Neural cell (in vitro differentiated cells): ENCODE data around the genes PDCD11, CALHM1, CALHM3 and NEURL1.

DNA sequence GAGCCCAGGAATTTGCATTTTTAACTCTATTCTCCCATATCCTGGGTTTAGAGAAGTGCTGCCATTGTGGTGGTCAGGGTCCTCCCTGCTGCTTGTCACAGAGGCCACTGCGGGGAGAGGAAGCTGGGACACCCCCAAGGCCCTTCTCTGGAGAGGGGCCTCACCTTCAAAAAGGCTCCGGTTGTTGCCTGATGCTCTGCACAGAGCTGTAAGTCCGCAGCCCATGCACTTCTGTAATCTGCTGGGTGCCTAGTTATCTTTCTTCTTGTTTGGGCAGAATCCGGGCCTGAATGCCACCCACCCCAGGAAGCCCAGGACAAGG lies 14.9 kb downstream of the TRIM8 start:
- RAMPAGE, long total RNA = no peak

DNA sequence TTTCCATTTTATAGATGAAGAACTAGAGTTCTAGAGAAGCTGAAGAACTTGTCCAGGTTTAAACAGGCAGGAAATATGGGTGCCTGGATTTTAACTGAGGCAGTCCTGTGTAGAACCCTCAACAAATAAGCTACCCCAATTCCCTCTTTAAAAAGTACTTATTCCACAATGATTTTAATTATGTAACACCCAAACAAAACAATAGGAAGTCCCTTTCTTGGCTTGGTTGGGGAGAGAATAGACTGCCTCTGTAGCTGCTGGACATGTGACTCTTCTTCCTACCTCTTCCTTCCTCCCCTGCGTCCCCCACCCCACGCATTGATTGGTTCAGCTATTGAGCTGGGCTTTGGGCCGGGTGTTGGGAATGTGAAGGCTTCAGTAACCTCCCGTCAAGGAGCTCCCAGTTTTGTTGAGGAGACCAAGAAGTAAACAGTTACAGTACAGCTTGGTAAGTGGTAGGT lies 12.9 kb downstream of the SFXN2 start:
- RAMPAGE, long total RNA = no peak

- RAMPAGE, long total RNA = no peak
Measured at GRCh38 chr10:102777672-102778157, 34.0 kb downstream of the WBP1L start.

GRCh38 chr10:102780930-102781348 lies 37.2 kb downstream of the WBP1L start:
- RAMPAGE, long total RNA = no peak

GRCh38 chr10:102782128-102782549 lies 38.4 kb downstream of the WBP1L start:
- RAMPAGE, long total RNA = no peak

DNA sequence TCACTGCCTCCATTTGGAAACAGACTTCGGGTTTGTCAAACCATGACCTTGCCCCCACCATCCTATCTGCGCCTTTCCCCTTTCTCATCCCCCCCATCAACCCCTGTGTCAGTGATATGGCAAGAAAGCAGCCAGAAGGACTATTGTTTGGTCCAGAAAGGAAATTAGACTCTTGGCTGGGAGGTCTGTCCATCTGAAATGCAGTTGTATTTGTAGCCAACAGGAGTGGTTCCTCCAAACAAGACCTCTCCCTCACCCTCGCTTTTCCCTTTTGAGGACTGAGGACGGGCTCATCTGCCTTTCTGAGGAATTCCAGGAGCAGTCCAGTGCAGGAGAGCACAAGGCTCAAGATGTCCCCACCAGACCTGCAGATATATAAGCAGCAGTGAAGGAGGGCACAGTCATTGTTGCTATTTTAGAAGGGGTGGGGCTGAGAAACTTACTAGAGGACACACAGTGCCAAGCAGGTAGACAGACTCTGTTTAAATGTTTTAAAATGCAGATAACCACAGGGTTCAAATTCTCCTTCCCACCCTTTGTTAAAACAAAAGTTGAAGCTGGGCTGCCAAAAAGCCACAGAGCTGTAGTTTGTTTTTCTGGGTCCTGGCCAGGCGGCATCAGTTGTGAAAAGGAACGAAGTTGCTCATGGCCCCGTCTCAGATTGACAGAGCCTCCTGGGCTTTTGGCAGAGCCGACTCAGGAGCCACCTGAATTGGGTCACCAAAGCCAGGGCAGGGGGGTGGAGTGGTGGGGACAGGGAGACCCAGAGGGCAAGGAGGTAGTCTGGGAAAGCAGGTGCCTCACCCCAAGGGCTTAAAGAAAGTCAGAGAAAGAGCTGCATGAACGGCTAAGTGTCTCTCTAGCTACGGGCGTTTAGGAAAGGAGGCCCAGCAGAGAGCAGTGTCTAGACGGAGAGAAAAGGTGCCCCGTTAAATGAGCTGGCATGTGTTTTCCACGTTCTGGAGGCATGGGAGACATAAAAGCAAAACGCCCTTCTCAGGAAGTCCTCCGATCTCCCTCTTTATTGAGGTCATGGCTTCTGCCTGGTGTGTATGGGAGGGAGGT lies 37.2 kb downstream of the CYP17A1 start:
- RAMPAGE, long total RNA = no peak

GRCh38 chr10:102856081-102856495 lies 2.0 kb downstream of the BORCS7 start:
- RAMPAGE, long total RNA = no peak

DNA sequence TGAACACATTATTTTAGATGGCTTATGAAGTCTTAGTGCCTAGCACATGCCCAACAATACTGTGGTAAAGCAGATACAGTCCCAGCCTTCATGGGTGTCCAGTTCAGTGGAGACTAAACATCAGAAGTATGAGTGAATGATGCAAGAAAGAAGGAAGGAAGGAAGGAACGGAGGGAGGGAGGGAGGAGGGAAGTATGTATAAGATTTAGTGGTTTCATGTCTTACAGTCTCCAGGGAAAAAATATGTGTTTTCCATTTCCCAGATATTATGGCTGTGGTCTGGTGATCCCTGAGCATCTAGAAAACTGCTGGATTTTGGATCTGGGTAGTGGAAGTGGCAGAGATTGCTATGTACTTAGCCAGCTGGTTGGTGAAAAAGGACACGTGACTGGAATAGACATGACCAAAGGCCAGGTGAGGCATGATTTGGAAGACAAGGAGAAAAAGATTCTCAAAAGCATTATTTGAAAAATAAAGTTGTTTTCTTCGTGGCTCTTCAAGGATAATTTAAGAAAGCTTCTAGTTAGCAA lies 3.0 kb downstream of the AS3MT start:
- RAMPAGE, long total RNA = no peak

- RAMPAGE, long total RNA = no peak
Measured at GRCh38 chr10:103168288-103168913, 24.7 kb downstream of the NT5C2 start.

- RAMPAGE, long total RNA = no peak
Measured at GRCh38 chr10:103197096-103197597, 4.1 kb upstream of the NT5C2 start.

DNA sequence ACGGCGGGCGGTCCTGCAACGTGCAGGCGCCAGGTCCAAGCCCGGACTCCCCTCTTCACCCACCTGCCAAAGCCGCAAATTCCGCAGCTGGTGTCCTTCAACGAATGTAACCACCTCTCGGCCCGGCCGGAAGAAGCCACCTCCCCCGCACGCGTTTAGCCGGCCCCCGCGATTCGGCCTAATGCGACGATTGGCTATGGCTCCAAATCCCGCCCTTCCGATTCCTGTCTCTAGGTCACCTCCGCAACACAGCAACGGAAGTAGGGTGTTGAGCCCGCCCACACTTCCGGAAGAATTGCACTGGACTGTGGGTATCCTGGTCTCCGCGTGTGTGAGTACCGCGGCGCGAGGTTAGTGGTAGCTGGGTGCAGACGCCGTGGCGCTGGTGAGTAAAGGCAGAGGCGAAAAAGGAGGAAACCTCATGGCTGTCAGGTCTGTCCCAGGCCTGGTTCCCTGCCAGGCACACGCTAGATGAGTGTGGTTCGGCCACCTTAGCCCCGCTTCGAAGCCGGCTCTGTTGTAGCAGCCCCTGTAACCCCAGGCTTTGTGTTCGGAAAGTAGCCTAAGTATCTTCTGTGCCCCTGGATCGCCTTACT lies at the start of gene PDCD11:
TSS of gene PDCD11 (plus strand) at position 281 of the 596 bp plus-strand sequence.
- RAMPAGE, long total RNA = start-site peak on the minus strand centred at position 122 of the sequence, 60 bp wide, 12,860 and 2,089 reads in 2 replicates; start-site peak on the plus strand centred at position 315 of the sequence, 79 bp wide, 1,976 and 1,516 reads in 2 replicates

DNA sequence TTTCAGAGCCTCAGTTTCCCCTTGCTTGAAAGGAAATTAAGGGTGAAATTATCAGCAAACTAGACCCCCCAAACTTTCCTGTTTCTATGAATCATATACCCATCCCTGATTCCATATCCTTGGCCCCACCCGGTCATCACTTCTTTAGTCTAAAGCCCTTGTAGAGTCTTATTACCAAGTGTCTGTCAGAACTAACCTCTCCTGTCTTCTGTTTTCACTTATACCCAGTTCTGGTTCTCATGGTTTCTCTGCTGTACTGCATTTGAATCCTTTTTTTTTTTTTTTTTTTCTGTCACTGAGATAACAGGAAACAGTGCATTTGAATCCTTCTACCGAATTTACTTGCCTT lies 490 bp downstream of the PDCD11 start:
- RAMPAGE, long total RNA = no peak

DNA sequence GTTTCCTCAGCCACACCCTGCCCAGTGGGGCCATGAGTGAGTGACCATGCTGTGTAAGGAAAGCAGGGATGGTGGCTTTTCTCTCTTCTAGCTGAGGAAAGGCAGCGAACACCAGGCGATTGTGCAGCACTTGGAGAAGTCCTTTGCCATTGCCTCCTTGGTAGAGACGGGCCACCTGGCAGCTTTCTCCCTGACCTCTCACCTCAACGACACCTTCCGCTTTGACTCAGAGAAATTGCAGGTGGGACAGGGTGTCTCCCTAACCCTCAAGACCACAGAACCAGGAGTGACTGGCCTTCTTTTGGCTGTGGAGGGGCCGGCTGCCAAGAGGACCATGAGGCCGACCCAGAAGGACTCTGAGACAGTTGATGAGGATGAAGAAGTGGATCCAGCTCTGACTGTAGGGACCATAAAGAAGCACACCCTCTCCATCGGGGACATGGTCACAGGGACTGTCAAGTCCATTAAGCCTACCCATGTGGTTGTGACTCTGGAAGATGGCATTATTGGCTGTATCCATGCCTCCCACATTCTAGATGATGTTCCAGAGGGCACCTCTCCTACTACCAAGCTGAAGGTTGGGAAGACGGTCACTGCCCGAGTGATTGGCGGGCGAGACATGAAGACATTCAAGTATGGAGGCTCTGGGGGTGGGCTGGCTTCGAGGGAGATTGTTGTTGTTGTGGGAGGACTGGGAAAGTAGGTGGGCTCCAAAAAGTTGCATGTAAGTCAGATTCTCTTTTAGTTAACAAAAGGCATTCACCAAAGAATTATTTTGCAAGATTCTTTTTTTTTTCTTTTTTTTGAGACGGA lies 27.1 kb downstream of the CALHM2 start:
- RAMPAGE, long total RNA = no peak

GRCh38 chr10:103458587-103459202 lies at the start of gene CALHM1:
CALHM1 (minus strand) TSS chr10:103458900.
- RAMPAGE, long total RNA = no peak

- RAMPAGE, long total RNA = no peak
Measured at GRCh38 chr10:103479010-103479452, at the start of gene CALHM3. CALHM3 (minus strand) TSS chr10:103479240.

DNA sequence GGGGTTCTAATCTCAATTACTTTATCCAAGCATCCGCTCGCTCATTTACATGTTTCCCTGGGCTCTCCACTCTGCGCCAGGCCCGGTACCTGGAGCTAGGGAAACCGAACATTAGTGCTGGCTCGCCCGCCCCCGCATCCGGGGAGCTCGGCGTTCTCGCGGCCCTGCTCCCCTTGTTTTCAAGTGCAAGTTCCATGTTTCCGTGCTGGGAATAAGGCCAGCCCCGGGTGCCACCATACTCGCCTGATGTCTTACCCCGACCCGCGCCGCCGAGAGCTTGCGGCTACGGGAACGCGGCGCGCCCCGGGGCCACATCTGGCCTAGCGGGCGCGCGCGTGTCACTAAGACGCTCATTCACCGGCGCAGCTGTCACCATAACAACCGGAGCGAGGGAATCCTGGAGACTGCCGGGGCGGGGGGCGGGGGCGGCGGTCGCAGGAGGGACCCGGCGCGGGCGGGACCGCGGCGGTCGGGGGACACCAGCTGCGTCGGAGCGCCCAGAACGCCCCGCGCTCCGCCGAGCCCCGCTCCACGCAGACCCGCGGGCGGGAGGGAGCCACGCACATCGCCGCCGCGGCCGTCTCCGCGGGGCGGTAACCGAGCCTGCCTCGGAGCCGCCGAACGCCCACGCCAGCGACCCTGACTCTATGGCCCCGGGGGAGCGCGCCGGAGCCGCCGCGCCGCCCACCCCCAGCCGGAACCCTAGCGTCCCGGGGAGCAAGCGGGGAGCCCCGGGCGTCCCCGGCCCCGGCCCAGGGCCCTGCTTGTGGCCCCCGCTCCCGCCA lies at the start of gene NEURL1:
TSS of gene NEURL1 (plus strand) at position 345 of the 785 bp plus-strand sequence.
- RAMPAGE, long total RNA = no peak

- RAMPAGE, long total RNA = no peak
Measured at GRCh38 chr10:103512638-103512996, 19.1 kb downstream of the NEURL1 start.

DNA sequence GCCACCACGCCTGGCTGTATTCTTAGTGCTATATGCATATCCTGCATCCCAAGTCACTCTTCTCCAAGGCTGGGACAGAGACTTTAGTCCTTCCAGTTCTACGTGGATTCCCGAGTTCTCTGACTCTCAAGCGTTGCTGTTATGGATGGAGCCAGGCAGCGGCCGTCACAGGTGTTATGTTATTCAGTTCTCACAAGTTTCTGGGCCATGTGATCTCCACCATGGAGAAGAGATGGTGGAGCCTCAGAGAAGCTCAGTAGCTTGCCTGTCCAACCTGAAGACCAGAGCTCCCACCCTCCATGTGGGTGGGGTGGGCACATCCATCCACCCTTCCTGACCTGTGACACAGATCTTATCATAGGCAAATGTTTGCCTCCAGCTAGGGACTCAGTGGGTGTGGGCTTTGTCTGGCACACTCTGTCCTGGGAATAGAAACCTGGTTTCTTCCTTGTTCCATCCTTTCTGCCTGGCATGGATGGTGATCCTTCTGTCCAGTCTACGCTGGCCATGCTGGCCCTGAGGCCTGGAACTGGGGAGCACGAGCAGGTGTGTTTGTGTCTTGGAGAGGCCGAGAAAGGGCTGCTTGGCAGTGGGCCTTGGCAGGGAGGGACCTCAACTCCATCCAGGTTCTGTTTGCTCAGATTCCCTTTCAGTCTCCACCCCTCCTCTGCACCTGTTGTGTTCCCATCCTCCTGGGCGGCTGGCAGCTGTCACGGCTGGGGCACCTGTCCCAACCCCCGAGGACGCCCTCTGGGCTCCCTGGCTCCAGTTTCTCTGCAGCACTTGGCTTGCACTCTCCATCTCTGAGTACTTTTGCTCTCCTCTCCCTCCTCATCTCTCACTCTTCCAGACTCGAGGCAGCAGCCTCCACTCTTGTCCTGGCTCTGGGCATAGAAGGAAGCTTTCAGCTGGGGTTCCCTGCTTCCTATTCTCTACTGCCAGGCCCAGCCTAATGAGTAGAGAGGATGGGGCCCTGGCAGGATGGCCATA lies 55.4 kb downstream of the NEURL1 start:
- RAMPAGE, long total RNA = no peak

DNA sequence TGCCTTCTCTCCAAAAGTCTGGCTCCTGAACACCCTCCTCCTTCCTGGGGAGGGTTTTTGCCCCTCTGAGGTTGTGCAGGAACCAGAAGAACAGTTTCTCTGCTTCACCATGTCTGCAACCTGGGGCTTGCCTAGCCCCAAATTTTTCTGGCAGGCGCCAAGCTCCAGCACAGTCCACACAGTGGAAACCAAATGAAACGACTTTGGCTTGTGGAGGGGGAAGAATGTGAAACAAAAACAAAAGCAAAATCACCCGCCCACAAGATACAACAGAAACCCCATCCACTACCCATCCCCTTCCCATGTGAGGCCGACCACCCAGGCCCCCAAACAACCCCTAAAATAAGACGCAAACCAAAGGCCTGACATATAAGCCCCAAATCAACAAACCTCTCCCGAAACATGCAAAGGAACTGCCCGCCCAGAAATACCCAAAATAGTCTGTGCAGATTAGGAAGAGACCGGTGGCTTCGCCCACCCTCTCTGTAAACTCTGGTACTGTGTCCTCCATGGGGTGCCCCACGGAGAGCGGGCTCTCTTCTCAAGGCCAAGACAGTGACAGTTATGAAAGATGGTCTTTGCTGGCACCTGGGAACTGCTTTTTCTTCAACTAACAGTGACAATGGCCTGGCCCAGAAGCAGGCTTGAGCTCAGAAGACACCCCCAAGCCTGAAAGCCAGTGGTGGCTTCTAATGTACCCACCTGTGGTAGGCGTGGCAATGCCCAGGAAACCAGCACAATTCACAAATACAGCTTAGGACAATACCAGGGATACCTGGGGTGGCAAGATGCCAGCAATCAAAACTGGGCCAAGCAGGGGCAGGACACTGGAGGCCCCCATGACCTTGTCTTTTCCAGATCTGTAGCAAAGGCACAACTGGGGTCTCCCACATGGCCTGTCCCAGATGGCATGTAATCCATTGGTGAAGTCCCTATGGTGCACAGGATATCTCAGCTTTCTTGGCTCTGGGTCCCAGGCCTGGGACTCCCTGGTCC lies 107.4 kb downstream of the NEURL1 start:
- RAMPAGE, long total RNA = no peak

DNA sequence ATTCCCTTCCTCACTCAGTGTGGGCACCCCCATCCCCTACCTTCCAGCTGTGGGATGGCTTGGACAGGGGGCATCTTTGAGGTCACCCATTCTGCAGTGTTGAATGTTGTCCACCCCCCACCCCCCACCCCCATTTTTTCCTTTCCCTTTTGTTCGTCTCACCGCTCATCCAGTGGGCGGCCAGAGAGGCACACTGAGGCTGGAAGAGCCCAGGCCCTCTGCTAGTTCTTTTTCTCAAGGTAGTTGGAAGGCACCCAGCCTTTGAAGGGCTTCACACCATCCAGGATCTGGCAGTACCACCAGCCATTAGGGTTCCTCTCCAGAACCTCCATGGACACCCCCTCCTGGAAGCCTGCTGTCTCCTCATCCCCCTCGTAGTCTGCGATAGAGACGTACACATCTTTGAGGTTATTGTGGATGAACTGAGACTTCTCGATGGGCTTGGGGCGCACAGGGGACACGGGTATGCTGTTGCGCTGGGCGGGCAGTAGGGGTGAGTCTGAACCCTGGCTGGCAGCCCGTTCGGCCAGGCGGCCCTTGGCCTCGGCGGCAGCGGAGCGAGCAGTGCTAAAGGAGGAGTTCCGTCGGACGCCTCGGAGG lies 108.2 kb downstream of the NEURL1 start:
- RAMPAGE, long total RNA = no peak